ENCODE measurements around a stretch of chr1.

GRCh38 chr1:235010960-235011449, 117.6 kb downstream of the TOMM20 start:
- RRBS, 2 experiments: no CpG with 5 or more reads among the region's 8 CpGs
CAGE:
- cytosol, long polyA minus RNA: no peak
- cytosol, long polyA plus RNA: no peak
- long polyA plus RNA: no peak
- nucleus, long polyA minus RNA: no peak
- nucleus, long polyA plus RNA: no peak

- RRBS, 2 experiments: no CpG with 5 or more reads among the region's 4 CpGs
CAGE:
- cytosol, long polyA minus RNA: no peak
- cytosol, long polyA plus RNA: no peak
- long polyA plus RNA: no peak
- nucleus, long polyA minus RNA: no peak
- nucleus, long polyA plus RNA: no peak
Observed at GRCh38 chr1:235265903-235266400, 62.0 kb downstream of the ARID4B start.

GRCh38 chr1:235278687-235279516, 49.1 kb downstream of the ARID4B start:
- RRBS, 2 experiments: 92 to 94% methylated on average over 2 of the region's 7 CpGs
CAGE:
- cytosol, long polyA minus RNA: no peak
- cytosol, long polyA plus RNA: no peak
- long polyA plus RNA: no peak
- nucleus, long polyA minus RNA: no peak
- nucleus, long polyA plus RNA: no peak

DNA sequence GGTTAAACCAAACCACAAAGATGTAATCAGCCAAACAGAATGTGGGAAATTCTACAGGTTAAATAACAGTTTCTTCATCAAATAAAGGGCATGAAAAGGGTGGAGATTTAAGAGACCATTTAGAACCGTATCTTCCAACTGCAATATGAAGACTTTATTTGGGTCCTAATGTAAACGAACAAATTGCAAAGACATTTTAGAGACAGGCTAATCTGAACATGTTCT, 30.3 kb downstream of the ARID4B start:
- RRBS, 2 experiments: no CpG with 5 or more reads among the region's 2 CpGs
CAGE:
- cytosol, long polyA minus RNA: no peak
- cytosol, long polyA plus RNA: no peak
- long polyA plus RNA: no peak
- nucleus, long polyA minus RNA: no peak
- nucleus, long polyA plus RNA: no peak

GRCh38 chr1:235304790-235305663, 23.0 kb downstream of the ARID4B start:
- RRBS, 2 experiments: no CpG with 5 or more reads among the region's 7 CpGs
CAGE:
- cytosol, long polyA minus RNA: no peak
- cytosol, long polyA plus RNA: no peak
- long polyA plus RNA: no peak
- nucleus, long polyA minus RNA: no peak
- nucleus, long polyA plus RNA: no peak

GRCh38 chr1:235310421-235311051, 17.4 kb downstream of the ARID4B start:
- RRBS, 2 experiments: no CpG with 5 or more reads among the region's 7 CpGs
CAGE:
- cytosol, long polyA minus RNA: no peak
- cytosol, long polyA plus RNA: no peak
- long polyA plus RNA: no peak
- nucleus, long polyA minus RNA: no peak
- nucleus, long polyA plus RNA: no peak

DNA sequence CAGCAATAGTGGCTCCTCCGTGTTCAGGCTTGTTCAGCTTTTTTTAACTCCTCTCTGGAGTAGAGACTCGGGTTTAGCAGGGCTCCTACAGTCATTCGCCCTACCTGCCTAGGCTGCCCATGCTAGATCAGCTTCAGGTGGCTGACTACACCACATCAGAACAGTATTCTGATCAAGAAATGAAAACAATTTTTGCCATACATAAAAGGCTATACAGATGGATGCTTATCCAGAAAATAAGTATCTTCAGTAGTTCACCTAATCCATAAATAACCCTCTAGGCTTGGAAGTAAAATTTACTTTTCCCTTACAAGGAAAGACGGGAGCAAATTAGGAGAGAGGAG, 14.6 kb downstream of the ARID4B start:
- RRBS, 2 experiments: no CpG with 5 or more reads among the region's 4 CpGs
CAGE:
- cytosol, long polyA minus RNA: no peak
- cytosol, long polyA plus RNA: no peak
- long polyA plus RNA: no peak
- nucleus, long polyA minus RNA: no peak
- nucleus, long polyA plus RNA: no peak

- RRBS, 2 experiments: no CpG with 5 or more reads among the region's 2 CpGs
CAGE:
- cytosol, long polyA minus RNA: no peak
- cytosol, long polyA plus RNA: no peak
- long polyA plus RNA: no peak
- nucleus, long polyA minus RNA: no peak
- nucleus, long polyA plus RNA: start-site peak on the minus strand at chr1:235489977-235490049, 62 and 35 reads in 2 replicates
Observed at GRCh38 chr1:235489556-235490367, 14.5 kb downstream of the B3GALNT2 start.

GRCh38 chr1:235883158-235884006, 16.7 kb upstream of the LYST start:
- RRBS, 2 experiments: no CpG with 5 or more reads among the region's 15 CpGs
CAGE:
- cytosol, long polyA minus RNA: no peak
- cytosol, long polyA plus RNA: no peak
- long polyA plus RNA: no peak
- nucleus, long polyA minus RNA: no peak
- nucleus, long polyA plus RNA: no peak

GRCh38 chr1:236120546-236121393, 21.6 kb upstream of the GPR137B start:
- RRBS, 2 experiments: no CpG with 5 or more reads among the region's 17 CpGs
CAGE:
- cytosol, long polyA minus RNA: no peak
- cytosol, long polyA plus RNA: no peak
- long polyA plus RNA: no peak
- nucleus, long polyA minus RNA: no peak
- nucleus, long polyA plus RNA: no peak

DNA sequence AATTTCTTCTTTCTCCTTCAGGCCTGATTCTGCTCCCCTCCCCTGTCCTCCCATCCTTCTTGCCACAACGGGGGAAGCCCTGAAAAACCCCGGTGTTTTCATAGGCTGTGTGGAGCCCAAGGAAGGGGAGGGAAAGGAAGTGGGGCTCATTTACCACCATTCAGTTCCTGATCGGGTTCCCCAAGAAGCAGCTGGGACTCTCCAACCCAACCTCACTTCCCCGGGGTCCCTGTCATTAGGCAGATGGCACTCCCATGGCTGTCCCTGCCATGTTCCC, 17.8 kb downstream of the GPR137B start:
- RRBS, 2 experiments: 100% methylated on average over 1 of the region's 4 CpGs; no CpG with 5 or more reads in 1 of the 2 experiments
CAGE:
- cytosol, long polyA minus RNA: no peak
- cytosol, long polyA plus RNA: no peak
- long polyA plus RNA: no peak
- nucleus, long polyA minus RNA: no peak
- nucleus, long polyA plus RNA: no peak

- RRBS, 2 experiments: no CpG with 5 or more reads among the region's 12 CpGs
CAGE:
- cytosol, long polyA minus RNA: no peak
- cytosol, long polyA plus RNA: no peak
- long polyA plus RNA: no peak
- nucleus, long polyA minus RNA: no peak
- nucleus, long polyA plus RNA: no peak
Observed at GRCh38 chr1:236332360-236332746, 50.6 kb upstream of the ERO1B start.

DNA sequence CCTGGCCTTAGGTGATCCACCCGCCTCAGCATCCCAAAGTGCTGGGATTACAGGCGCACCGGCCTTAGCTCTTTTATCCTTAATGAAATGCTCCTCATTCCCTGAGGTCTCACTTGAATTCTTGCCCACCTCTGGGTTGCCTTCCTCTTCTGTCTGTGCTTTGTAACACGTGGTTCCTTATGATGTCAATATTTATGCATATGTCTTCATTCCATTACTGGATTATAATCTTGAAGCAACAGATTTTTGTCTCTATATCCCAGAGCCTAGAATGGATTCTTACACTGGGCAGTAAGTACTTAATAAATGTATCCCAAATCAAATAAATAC, 64.0 kb upstream of the LGALS8 start:
- RRBS, 2 experiments: no CpG with 5 or more reads among the region's 4 CpGs
CAGE:
- cytosol, long polyA minus RNA: no peak
- cytosol, long polyA plus RNA: no peak
- long polyA plus RNA: no peak
- nucleus, long polyA minus RNA: no peak
- nucleus, long polyA plus RNA: no peak

DNA sequence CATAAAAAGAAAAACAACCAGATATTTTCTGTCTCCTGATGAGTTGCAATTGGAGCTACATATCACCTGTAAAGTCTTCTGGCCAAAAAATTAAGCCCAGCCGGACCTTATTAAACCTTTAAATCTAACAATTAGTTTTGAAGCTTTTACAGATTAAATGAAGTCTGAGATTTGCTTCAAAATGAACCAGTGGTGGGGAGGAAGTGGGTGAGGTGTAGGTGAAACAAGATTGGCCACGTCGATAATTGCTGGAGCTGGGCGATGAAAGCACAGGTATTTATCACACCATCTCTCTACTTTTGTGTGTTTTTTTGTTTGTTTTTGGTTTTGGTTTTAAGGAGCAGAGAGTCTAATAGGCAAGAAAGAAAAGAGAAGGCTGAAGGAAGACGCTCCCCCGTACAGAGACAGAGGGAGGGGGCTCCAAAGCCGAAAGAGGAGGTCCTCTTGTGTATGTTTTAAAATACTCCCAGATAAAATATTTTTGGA, 6.9 kb upstream of the LGALS8 start:
- RRBS, 2 experiments: no CpG with 5 or more reads among the region's 7 CpGs
CAGE:
- cytosol, long polyA minus RNA: no peak
- cytosol, long polyA plus RNA: no peak
- long polyA plus RNA: no peak
- nucleus, long polyA minus RNA: no peak
- nucleus, long polyA plus RNA: no peak

DNA sequence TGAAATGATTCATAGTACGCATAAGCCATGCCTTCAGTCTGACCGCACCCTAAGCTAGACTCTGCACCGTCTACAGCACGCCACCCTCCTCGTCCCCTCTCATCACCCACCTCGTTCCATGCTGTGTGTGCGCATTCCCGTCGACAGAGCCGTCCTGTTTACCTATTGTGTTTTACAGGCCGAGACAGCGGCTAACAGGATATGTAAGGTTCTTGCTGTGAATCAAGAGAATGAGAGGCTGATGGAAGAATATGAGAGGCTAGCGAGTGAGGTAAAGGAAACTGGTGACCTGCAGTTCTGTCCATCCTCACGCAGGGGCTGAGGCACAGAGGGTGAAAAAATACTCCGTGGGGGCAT, 50.6 kb downstream of the ACTN2 start:
- RRBS, 2 experiments: no CpG with 5 or more reads among the region's 15 CpGs
CAGE:
- cytosol, long polyA minus RNA: no peak
- cytosol, long polyA plus RNA: no peak
- long polyA plus RNA: no peak
- nucleus, long polyA minus RNA: no peak
- nucleus, long polyA plus RNA: no peak

DNA sequence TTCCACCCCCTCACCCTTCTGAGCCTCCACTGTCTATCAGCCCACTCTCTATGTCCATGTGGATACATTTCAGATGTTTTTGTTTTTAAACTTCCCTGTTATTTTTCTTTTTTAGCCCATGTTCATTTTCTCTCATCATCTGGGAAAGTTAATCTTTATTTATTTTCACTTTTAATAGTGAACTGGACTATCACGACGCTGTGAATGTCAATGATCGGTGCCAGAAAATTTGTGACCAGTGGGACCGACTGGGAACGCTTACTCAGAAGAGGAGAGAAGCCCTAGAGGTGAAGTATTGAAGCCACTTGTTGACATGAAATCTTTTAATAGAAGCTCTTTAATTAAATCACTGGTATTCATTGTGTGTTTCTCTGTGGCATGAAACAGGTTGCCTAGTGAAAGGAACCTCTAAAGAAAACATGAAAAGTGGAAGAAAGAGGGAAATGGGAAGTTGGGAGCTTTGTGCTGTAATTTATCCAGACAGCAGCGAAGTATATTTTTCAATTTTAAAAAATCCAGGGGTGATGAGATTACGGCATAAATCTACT, 47.5 kb upstream of the MTR start:
- RRBS, 2 experiments: no CpG with 5 or more reads among the region's 7 CpGs
CAGE:
- cytosol, long polyA minus RNA: no peak
- cytosol, long polyA plus RNA: no peak
- long polyA plus RNA: no peak
- nucleus, long polyA minus RNA: no peak
- nucleus, long polyA plus RNA: no peak

GRCh38 chr1:236890452-236891436, 95.7 kb downstream of the MTR start:
- RRBS, 2 experiments: no CpG with 5 or more reads among the region's 20 CpGs
CAGE:
- cytosol, long polyA minus RNA: start-site peak on the plus strand at chr1:236891136-236891194, 25 reads
- cytosol, long polyA plus RNA: no peak
- long polyA plus RNA: no peak
- nucleus, long polyA minus RNA: no peak
- nucleus, long polyA plus RNA: no peak

DNA sequence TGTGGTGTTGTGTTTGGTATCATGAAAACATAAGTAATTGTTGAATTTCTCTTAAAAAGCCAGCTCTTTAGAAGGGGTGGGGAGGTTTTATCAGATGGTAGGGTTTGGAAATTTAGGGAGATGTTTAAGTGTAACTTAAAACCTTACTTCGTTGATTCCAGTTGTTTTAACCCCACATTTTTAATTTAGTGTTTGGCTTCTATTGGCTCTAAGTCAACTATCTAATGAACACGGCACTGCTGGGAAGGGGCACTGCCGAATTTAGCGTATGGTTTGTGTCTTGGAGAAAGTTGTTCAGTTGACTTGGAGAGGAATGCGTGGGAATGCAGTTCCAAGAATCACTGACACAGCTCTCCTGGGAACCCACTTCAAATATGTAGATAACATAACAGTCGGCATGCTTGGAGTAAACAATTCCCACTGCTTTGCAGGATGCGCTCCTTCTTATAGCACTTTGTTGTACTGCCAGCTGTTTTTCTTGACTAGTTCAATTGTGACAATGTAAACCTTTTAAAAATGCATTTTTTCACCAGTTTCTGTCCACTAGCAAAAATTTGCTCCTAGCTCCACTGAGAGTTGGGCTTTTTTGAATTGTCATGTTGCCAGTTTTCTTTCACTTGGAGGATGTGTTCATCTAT, 104.2 kb downstream of the RYR2 start:
- RRBS, 2 experiments: no CpG with 5 or more reads among the region's 7 CpGs
CAGE:
- cytosol, long polyA minus RNA: no peak
- cytosol, long polyA plus RNA: no peak
- long polyA plus RNA: no peak
- nucleus, long polyA minus RNA: no peak
- nucleus, long polyA plus RNA: no peak

- RRBS, 2 experiments: no CpG with 5 or more reads among the region's 12 CpGs
CAGE:
- cytosol, long polyA minus RNA: no peak
- cytosol, long polyA plus RNA: no peak
- long polyA plus RNA: no peak
- nucleus, long polyA minus RNA: no peak
- nucleus, long polyA plus RNA: no peak
Observed at GRCh38 chr1:237614147-237614783, 276.5 kb downstream of the ZP4 start.

DNA sequence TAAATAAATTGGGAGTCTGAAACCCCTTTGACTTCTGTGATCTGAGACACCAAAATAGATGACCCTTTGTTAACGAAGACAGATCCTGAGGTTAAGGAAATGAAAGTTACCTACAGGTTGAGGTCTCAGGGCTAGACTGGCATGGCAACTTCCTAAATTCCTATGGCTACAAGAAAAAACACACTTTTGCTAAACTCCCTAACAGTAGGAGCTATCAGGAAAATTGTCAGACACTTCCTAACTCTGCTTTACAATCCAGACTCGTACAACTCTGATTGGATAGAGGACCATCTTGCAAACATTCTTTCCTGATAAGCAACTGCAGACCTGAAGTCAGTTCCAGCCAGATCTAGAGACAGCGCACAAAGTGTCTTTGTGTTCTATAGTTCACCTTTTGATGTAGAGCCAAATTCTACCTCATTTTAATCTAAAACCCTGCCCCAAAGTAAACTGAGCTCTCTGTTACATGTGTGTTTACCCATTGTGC, 22.0 kb downstream of the ZP4 start:
- RRBS, 2 experiments: no CpG with 5 or more reads among the region's 3 CpGs
CAGE:
- cytosol, long polyA minus RNA: no peak
- cytosol, long polyA plus RNA: no peak
- long polyA plus RNA: no peak
- nucleus, long polyA minus RNA: no peak
- nucleus, long polyA plus RNA: no peak